ENCODE results near the gene FRRS1.

- PRO-cap: no peak
- RRBS, 2 experiments: no CpG with 5 or more reads among the region's 9 CpGs
Measured at GRCh38 chr1:94202331-94202858, 35.0 kb downstream of the ARHGAP29 start.

- PRO-cap: no peak
- RRBS, 2 experiments: no CpG with 5 or more reads among the region's 2 CpGs
Measured at GRCh38 chr1:94475286-94476152, 57.3 kb downstream of the ABCD3 start.

DNA sequence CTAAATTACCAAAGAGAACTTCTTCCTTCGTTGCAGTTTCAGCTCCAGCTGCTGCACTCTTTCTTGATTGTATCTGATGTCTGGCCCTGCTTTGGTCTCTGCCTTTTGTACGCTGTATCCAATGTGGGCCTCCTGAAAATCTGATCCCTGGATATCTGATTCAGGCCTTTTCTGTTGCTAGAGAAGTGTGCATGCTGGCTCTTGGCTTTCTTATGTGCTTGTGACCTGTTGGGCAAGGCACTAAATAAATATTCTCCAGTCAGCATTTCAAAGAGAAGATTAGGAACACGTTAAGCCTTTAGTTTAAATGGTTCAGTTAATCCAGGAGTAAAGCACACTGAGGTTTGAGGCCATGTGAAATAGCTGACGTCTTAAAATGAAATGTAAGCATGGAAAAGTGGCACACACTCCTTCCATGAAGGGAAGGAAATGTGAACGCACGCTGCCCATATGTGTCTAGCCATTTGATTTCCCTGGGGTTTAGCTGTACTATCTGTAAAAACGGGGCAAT, 9.3 kb upstream of the F3 start:
- PRO-cap: no peak
- RRBS, 2 experiments: no CpG with 5 or more reads among the region's 7 CpGs

DNA sequence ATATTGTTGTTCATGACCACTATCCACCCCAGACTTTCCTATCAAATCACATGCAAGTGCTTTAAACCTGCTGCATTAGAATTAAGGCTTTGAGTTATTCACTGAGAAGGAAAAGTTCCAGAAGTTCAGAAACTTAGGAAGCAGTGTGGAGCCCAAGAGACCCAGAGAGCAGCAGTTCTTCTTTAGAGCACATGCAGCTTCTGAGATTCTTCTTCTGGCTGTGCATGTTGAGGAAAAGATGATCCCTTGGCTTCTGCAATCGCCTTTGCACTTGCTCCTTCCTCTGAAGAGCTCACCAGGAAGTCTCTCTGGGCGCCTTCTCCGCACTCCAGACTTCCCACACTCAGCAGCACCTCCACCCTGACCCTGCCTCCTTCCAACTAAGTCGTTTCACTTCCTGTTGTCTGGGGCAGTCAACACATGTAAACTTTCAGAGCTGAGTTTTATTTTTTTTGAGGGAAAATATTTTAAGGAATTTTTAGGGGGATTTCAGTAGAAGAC, 73.3 kb upstream of the F3 start:
- PRO-cap: no peak
- RRBS, 2 experiments: no CpG with 5 or more reads among the region's 4 CpGs

DNA sequence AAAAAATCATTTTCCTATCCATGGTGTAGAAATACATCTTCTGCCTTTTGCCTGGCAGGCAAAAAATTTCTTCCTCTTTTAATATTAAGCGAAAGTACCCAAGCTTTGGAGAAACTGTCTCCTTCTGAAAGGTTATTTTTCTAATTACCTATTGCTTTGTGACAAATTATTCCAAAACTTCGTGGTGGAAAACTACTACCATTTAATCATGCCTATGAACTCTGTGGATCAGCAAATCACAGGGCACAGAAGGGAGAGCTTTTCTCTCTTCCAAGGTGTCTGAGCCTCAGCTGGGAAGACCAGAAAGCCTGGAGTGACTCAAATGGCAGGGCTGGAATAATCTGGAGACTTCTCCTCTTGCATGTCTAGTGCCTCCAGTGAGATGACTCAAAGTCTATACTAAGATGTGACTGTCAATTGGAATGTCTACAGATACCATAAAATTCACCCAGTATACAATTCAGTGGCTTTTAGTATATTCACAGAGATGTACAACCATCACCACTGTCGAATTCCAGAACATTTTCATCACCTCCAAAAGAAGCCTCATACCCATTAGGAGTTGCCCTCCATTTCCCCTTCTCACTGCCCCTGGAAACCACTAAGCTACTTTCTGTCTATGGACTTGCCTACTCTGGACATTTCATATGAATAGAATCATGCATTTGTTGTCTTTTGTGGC, 47.8 kb upstream of the CNN3 start:
- PRO-cap: no peak
- RRBS, 2 experiments: no CpG with 5 or more reads among the region's 3 CpGs

DNA sequence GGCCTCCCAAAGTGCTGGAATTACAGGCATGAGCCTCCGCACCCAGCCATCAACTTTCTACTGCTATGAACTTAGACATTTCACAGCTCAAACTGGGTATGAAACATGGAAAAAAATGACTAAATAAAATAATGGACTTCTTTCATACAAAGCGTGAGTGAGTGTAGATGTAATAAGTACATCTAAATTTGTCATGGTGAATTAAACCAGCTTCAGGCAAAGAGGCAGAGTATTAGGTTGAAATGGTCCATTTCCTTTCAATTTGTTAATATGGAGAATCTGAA, 49.4 kb downstream of the ALG14 start:
- PRO-cap: no peak
- RRBS, 2 experiments: no CpG with 5 or more reads among the region's 2 CpGs

- PRO-cap: no peak
- RRBS, 2 experiments: no CpG with 5 or more reads among the region's 3 CpGs
Measured at GRCh38 chr1:95240392-95240846, 6.4 kb downstream of the RWDD3 start.

GRCh38 chr1:97904592-97905121, 16.2 kb downstream of the DPYD start:
- PRO-cap: no peak

GRCh38 chr1:99657096-99657557, 11.2 kb downstream of the PALMD start:
- PRO-cap: no peak
- RRBS, 2 experiments: no CpG with 5 or more reads among the region's 4 CpGs

DNA sequence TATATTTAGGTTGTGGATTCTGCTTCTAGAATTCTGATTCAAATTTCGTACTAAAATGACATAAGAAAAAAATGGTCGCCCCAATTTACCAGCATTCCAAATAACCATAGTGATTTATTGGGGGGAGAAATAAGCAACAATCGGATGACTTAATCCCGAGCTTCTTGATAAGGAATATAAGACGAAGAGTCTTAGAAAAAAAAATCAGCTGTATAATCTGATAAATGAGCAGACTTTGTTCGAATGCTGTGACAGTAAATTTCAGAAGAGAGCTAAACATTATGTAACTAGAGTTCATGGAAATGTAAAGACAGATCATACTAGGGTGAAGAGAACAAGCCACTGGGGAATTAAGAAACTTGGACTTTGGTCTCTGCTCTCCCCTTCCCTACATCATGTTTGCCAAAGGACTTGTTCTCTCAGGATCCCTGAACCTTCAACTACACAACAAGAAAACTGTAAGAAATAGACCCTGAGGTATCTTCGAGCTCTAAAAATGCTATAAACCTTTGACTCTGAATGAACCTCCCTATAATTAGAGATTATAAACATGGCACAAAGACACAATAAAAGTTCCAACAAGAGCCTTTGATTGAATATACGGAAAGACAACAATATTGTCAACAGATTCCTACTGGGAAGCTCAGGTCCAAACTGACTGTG, 27.6 kb downstream of the FRRS1 start:
- PRO-cap: no peak
- RRBS, 2 experiments: no CpG with 5 or more reads among the region's 8 CpGs

DNA sequence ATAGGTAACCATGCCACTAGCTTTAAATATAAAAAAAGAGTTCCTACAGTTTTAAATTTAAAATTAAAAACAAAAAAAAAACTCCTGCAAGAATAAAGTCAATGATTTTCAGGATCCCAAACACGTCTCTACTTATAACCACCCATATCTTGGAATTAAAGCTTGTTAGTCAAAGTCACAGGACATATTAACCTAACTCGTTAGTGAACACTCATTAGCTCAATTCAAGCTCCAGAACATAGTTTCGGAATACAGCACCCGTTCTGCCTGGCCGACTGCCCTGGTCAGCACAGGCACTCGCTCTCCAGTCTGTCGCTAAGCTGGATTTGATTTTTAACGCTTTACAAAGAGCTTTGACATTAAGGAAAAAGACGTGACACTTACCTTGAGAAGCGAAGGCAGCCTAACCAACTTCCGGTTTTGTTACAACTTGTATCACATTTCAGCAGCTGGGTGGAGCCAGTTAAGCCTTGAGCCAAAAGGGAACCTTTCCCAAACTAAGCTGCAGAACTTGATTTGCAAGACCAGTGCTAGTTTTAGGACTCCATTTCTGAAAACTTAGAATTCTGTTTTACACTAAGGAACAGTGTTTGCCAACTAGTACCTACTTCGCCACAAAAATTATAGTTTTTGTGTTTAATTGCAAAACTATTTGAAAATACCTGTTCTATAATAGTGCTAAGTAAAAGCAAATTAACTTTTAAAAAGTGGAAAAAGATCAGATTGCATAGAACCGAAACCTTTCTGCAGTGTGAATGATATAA, at the start of gene FRRS1:
TSS of gene FRRS1 (minus strand) at position 413 of the 764 bp plus-strand sequence.
- PRO-cap: no peak
- RRBS, 2 experiments: no CpG with 5 or more reads among the region's 13 CpGs

DNA sequence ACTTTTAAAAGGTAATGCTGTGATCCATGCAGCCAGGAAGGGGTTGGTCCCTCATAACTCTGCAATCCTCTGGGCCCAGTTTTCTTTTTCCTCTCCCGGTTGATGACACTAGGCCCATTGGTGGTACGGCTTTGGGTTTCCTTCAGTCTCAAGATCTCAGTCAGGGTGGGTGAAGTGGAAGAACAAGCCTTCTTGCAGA, 544 bp upstream of the SLC35A3 start:
- PRO-cap: no peak
- RRBS, 2 experiments: no CpG with 5 or more reads among the region's 2 CpGs

- PRO-cap: no peak
- RRBS, 2 experiments: no CpG with 5 or more reads among the region's 2 CpGs
Measured at GRCh38 chr1:100083865-100084832, 46.3 kb downstream of the MFSD14A start.

GRCh38 chr1:100187865-100188266, 9.8 kb upstream of the LRRC39 start:
- PRO-cap: no peak
- RRBS, 2 experiments: no CpG with 5 or more reads among the region's 3 CpGs

GRCh38 chr1:100412879-100413590, 60.7 kb downstream of the CDC14A start:
- PRO-cap: no peak
- RRBS, 2 experiments: no CpG with 5 or more reads among the region's 7 CpGs

DNA sequence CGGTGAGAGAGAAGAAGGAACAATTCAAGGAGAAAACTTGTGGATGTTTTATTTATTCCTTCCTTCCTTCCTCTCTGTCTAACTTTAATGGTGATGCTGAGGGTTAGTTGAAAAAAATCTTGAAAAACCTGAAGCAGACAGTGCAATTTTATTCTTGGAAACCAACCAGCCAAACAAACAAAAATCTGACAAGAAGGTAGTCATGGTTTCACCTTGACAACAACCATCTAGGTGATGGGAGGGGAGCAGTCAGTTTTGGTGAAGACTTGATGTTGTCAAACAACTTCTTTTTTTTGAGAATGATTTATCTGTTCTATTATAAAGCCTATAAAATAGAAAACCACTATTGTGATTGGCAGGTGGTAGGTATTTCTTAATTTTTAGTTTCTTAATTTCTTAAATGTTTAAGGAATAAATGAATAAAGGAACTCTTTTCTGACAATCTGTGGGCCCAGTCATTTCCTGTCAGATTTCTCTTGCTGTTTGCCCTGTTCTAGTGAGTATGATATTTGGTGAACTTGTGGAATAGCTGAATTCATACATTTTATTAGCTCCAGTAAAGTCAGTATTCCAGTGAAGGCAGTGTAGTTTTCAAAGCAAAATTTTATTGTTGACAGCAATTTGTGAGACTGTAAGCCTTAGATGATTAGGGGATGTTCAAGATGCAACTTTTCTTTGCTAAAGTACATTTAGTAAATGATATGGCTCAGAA, 92.2 kb upstream of the GPR88 start:
- PRO-cap: no peak
- RRBS, 2 experiments: no CpG with 5 or more reads among the region's 1 CpG

DNA sequence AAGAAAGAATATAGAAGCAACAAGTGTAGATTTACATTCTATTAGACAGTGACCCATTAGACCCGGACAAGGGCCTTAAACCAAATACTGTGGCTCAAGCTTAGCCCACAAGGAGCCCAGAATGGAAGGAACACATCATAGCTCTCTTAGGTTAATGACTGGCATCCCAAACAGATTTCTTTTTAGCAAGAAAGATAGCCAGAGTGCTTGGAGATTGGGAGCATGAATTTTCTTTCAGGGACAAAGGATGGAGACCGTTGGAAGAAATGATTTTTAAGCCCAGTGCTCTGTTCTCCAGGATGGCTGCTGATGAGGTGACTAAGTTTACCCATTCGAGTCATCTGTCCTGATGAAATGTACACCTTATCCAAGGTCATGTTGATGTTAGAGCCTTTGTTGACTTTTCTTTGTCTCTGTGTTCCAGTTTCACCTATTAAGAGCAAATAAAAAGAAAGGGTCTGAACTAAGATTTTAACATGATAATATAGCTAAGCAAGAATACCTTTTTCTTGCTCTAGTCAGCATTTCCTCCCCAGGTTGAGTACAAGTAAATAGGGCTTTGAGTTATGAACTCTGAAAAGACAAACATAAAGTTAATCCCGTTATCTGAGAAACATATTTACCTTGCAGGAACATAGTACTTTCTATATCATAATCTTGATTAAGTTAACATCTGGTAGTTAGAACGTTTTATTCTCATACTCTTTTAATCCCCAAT, 52.2 kb upstream of the GPR88 start:
- PRO-cap: no peak
- RRBS, 2 experiments: no CpG with 5 or more reads among the region's 5 CpGs

DNA sequence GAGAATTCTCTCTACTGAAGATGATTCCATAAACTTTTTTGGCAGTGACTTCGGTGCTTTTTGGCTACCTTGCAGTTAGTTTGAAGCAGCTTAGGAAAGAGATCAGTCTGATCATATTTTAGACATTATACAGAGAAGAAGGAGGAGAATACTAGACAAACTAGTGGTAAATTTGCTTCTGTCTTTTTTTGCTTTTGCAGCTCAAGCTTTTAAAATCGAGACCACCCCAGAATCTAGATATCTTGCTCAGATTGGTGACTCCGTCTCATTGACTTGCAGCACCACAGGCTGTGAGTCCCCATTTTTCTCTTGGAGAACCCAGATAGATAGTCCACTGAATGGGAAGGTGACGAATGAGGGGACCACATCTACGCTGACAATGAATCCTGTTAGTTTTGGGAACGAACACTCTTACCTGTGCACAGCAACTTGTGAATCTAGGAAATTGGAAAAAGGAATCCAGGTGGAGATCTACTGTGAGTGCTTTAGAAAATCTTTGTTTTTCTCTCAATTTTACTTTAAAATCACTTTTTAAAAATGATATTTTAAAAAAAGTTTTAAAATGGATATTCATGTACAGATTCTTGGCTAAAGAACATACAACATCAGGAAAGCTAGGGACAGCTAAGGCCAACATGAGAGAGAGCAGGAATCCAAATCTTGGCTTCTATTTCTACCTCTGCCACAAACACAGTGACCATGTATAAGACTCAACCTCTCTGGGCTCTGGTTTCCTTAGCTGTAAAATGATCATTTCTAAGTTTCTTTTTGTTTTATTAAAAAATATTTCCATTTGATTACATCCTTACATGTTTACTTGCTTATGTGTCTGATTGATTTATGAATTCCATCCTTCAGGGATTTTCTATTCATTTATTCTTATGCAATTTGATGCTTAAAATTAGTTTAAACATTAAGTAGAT, 995 bp downstream of the VCAM1 start:
- PRO-cap: no peak
- RRBS, 2 experiments: no CpG with 5 or more reads among the region's 6 CpGs

DNA sequence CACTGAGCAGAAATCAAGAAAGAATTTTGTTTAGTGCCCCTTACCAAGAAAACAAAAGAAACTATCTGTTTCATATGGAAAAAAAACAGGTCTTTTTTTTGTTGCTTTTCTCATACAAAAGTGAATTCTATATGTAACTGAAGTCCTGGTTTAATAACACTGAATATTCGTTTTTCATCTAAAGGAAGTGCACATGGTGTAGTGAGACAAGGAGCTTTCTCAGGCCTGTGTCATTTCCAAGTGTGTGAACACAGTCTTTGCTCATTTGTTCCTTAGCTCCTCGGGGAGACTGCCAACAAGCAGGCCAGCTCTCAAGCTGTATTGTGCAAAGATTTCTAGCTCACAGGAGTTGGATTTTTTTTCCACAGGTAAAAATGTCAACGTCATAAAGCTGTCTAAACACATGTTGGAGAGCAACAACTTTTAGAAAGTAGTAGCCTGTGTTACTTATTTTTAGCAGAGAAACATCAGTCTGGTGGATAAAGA, 87.9 kb upstream of the S1PR1 start:
- PRO-cap: no peak
- RRBS, 2 experiments: no CpG with 5 or more reads among the region's 3 CpGs

DNA sequence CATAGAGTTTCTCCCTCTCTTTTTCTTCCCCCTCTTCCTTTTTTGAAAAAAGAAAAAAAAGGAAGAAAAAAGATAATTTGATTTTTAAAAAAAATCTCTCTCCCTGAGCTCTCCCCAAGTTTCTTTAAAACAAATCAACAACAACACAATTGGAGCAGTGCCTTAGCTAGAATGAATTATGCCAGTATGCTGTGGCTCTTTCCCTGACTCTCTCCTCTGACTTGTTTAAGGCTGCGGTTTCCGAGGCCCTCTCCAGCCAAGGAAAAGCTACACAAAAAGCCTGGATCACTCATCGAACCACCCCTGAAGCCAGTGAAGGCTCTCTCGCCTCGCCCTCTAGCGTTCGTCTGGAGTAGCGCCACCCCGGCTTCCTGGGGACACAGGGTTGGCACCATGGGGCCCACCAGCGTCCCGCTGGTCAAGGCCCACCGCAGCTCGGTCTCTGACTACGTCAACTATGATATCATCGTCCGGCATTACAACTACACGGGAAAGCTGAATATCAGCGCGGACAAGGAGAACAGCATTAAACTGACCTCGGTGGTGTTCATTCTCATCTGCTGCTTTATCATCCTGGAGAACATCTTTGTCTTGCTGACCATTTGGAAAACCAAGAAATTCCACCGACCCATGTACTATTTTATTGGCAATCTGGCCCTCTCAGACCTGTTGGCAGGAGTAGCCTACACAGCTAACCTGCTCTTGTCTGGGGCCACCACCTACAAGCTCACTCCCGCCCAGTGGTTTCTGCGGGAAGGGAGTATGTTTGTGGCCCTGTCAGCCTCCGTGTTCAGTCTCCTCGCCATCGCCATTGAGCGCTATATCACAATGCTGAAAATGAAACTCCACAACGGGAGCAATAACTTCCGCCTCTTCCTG, 2.0 kb downstream of the S1PR1 start:
- PRO-cap: no peak
- RRBS, 2 experiments: 12% methylated on average over 4 of the region's 29 CpGs; no CpG with 5 or more reads in 1 of the 2 experiments